CD14-positive monocyte (primary cell): Measurements from ENCODE around the genes KRTAP5-2 and TH.

GRCh38 chr11:1570082-1570543 is 2.0 kb downstream of the DUSP8 start:
- CAGE, long polyA plus RNA, result no peak

- CAGE, long polyA plus RNA, result no peak
Observed at GRCh38 chr11:1598111-1598448, at the start of gene KRTAP5-2. Gene KRTAP5-2, minus strand, starts transcription at chr11:1598294.

DNA sequence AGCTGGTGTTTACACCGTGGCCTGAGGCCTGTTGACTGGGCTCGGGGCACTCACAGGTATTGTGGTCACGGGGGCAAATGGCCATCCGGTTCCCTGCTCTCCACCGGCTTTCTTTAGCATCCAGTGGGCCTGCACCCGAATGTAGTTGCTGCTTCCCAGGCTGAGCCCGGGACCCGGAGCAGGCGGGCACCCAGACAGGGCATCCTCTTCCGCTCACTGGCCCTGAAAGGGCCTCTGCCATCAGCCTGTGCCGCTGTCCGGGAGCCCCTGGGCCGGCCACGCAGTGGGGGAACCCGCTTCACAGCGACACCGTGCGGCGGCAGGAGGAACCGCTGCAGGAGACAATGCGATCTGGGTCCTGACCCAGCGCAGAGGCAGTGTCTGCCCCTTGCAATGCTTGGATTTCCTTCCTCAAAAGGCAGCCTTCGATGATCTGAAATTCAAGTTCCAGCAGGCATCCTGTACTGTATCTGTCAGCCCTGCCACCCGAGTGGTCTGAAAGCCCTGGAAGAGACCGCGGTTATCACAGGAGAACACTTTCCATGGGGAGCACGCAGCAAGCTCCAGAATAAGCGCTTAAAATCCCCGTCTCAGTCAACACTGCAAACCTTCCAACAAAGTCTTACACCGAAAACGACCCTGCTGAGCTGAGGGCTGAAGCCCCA is 768 bp upstream of the KRTAP5-5 start:
- CAGE, long polyA plus RNA, result no peak

DNA sequence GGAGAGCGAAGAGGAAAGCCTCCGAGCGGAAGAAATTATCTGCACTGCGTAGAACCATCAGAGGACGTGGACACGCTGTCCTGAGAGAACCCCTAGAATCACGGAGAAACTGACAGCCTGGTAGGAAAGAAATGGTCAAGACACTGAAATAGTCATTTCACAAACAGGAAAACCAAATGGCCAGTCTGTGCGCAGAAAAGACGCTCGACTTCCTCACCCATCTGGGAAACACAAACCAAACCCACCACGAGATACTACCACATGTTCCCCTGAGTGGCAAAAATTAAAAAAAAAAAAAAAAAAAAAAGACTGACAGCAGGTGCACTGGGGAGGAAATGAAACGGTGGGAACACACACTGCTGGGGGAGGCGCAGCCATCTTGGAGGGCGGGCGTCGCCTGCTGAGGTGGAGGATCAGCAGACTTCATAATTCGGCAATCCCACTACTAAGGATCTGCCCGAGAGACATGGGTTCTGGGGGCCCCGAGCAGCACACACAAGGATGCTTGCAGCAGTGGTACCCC is 21.3 kb downstream of the IFITM10 start:
- CAGE, long polyA plus RNA, result no peak

- CAGE, long polyA plus RNA, result no peak
Observed at GRCh38 chr11:1748056-1748580, 2.3 kb downstream of the IFITM10 start.

GRCh38 chr11:1786291-1786467 is 22.5 kb upstream of the CTSD start:
- CAGE, long polyA plus RNA, result no peak

- CAGE, long polyA plus RNA, result start-site peak on the plus strand at chr11:1844787-1844809, 19 and 66 reads in 2 replicates
Observed at GRCh38 chr11:1844012-1845020, 5.5 kb downstream of the TNNI2 start.

GRCh38 chr11:1862747-1863003 is 9.8 kb downstream of the LSP1 start:
- CAGE, long polyA plus RNA, result no peak

DNA sequence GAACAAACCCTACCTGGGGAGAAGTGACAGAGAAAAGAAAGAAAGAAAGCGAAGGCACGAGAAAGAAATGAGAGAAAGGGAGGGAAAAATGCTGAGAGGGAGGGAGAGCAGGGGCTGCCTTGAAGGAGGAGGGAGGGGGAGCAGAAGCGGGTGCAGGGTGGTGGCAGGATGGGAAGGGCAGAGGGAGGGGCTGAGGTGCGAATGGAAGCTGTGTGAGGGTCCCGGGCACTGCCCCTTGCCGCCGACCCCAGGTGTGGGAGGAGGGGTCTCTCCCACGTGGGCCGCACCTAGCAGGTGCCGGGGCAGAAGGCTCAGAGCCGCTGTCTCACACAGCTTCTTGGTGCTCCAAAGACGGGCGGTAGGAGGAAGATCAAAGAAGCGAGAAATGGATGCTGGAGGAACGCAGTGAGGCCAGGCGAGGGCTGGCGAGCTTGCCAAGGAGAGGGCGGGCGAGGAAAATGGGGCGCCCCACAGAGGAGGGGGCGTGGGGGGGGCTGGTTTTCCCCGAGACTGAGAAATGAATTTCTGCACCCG is 16.5 kb downstream of the LSP1 start:
- CAGE, long polyA plus RNA, result no peak

DNA sequence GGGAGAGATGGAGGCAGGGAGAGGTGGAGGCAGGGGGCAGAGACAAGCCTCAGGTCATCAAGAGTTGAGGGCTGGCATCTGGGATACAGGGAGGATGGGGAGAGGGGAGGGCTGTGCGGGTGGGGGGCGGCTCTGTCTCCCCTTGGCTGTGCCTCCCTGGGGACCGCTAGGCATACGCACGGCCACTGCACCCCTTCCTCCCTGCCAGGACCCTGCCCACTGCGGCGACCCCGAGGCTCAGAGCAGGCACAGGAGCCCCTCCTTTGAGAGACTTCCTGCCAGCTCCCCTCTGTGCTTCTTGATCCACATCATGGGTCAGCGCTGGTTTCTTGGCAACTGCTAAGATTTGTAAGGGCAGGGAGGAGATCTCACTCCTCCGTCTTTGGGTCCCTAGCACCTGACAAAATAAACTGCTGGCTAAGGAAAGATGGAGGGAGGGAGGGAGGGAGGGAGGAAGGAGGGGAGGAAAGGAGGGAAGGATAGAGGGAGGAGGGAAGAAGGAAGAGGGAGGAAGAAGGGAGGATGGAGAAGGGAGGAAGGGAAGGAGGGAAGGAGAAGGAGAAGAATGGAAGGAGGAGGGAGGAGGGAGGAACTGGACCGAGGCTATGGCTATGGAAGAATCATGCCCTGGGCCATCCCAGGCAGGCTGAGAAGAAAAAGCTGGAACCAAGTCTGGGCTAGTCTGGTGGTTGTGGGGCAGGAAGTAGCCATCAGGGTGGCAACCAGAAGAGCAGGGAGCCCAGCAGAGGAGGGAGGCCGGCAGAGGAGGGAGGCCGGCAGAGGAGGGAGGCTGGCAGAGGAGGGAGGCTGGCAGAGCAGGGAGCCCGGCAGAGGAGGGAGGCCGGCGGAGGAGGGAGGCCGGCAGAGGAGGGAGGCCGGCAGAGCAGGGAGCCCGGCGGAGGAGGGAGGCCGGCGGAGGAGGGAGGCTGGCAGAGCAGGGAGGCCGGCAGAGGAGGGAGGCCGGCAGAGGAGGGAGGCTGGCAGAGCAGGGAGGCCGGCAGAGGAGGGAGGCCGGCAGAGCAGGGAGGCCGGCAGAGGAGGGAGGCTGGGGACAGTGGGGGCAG is 18.3 kb downstream of the PRR33 start:
- CAGE, long polyA plus RNA, result no peak

- CAGE, long polyA plus RNA, result no peak
Observed at GRCh38 chr11:1879212-1879803, 12.4 kb downstream of the PRR33 start.

GRCh38 chr11:1889065-1889648 is 2.5 kb downstream of the PRR33 start:
- CAGE, long polyA plus RNA, result no peak

- CAGE, long polyA plus RNA, result no peak
Observed at GRCh38 chr11:1930007-1930448, 10.5 kb downstream of the TNNT3 start.

GRCh38 chr11:1931937-1932526 is 12.5 kb downstream of the TNNT3 start:
- CAGE, long polyA plus RNA, result no peak

- CAGE, long polyA plus RNA, result no peak
Observed at GRCh38 chr11:1940692-1940973, 6.5 kb upstream of the MRPL23 start.

DNA sequence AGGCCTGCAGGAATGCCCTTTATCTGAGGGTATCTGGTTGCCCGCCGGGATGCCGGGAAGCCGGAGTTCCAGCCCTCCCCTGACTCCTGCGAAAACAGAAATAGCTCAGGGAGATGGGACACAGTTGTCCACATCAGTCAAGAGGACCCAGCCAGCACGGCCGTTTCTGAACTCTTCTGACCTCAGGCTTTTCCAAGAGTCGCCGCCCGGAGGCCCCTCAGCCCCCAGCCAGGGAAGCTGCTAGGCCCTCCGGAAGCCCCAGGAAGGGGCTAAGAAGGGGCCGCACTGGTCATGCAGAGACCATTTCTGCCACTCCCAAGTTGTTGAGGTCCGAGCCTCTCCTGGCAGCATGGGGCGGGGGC is 20.8 kb downstream of the MRPL23 start:
- CAGE, long polyA plus RNA, result no peak

DNA sequence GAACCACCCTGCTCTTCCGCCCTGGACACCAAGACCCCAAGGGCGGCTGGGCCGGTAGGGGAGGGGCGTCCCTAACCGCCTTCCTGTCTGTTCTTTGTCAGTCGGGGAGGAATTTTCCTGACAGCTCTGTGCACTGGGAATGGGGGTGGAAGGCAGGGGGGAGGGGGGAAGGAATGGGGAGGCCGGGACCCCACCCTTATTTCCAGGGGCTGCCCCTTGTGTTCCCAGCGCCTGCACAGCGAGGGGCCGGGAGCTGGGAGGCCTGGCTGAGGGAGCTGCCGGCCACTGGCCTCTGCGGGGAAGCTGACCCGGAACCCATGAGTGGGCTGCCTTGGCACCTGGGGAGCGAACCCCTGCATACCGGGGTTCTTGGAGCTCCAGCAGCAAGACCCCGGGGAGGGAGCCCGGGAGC is 46.9 kb downstream of the MRPL23 start:
- CAGE, long polyA plus RNA, result no peak

DNA sequence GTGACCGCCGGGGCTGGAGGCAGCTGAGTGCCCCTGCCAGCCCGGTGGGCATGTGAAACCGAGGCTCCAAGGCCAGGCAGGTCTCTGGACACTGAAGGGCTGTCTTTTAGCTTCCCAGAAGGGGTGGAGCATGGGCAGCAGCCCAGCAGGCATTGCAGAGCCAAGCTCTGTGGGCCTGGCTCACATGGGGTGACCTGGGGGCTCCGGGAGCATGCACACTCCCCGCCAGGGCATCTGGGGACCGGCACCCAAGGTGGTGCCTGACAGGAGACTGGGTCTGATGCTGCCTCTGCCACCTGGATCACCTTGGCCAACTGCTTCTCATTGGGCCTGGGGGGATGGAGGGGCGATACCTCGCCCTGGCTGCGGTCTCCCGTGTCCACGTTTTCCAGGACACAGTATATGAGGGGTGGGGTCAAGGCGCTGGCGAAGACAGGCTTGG is 3.6 kb downstream of the INS start:
- CAGE, long polyA plus RNA, result no peak

GRCh38 chr11:2171748-2171947 is at the start of gene TH:
Gene TH, minus strand, starts transcription at chr11:2171815.
- CAGE, long polyA plus RNA, result no peak

DNA sequence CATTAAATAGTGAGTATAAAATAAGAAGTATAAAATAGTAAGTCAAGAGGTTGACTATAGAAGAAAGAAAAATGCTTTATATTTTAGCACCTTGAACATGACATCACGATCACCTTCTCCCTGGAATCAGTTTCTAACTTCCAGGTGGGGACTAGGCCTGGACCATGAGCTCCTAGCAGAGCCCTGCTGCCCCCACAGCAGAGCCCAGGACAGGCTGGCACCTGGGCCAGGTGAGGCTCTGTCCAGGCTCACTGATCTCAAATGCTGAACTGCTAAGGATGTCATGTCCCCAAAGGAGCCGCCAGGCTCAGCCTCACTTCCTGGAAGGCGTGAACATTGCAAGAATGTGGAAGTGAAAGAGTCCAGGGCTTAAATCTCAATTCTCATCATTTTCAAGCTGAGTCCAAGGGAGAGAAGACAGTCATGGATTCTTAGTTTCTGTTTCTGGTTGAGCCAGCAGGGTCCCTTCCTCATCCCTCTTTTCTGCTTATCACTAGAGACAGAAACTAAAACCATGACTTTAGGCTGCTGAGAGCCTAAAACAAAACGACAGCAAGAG is 5.0 kb downstream of the ASCL2 start:
- CAGE, long polyA plus RNA, result no peak